Parietal lobe (tissue), 2 donors: ENCODE measurements around the genes SPPL2C and GOSR2.

- RAMPAGE, long total RNA, result no peak
These were observed 35.8 kb downstream of the ARHGAP27 start for GRCh38 chr17:45396548-45397688.

GRCh38 chr17:45411490-45412832, 20.7 kb downstream of the ARHGAP27 start:
- RAMPAGE, long total RNA, result no peak

- RAMPAGE, long total RNA, result no peak
These were observed 492 bp downstream of the ARHGAP27 start for GRCh38 chr17:45432259-45432496.

GRCh38 chr17:45435662-45436113, 3.0 kb upstream of the ARHGAP27 start:
- RAMPAGE, long total RNA, result no peak

- RAMPAGE, long total RNA, result no peak
These were observed 365 bp downstream of the PLEKHM1 start for GRCh38 chr17:45490089-45490622.

DNA sequence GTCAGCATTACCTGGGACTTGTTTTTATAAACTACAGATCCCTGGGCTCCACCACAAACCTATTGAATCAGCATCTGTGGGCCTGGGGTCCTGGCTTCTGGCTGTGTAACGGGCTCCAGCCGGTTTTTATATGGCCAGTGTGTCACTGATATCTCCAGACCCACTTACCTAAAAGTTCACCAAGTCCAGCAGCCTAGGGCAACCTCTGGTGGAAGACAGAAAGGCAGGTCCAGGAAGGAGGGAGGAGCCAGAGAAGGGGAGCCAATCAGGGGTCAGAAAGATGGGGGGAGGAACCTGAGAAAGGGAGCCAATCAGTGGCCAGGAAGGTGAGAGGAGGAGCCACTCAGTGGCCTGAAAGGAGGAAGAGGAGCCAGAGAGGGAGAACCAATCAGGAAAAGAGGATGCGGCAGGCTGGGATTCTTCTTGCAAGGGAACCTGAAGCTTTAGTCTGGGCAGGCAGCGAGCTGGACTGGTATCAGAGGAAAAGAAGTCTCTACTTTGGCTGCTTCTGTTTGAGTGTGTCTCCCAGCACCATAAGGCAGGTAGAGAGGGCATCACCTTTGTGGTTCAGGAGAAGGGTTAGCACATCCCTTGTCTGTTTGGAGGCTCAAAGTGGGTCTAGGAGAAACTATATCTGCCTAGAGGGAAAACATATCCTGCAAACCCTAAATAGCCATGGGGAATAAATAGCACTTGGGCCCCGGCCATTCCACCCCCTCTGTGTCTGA, 43.5 kb upstream of the CRHR1 start:
- RAMPAGE, long total RNA, result no peak

GRCh38 chr17:45844607-45844944, at the start of gene SPPL2C:
Gene SPPL2C, plus strand, starts transcription at chr17:45844881.
- RAMPAGE, long total RNA, result no peak

GRCh38 chr17:45936480-45937004, 42.2 kb downstream of the MAPT start:
- RAMPAGE, long total RNA, result no peak

GRCh38 chr17:46027943-46028614, 29.0 kb downstream of the STH start:
- RAMPAGE, long total RNA, result no peak

DNA sequence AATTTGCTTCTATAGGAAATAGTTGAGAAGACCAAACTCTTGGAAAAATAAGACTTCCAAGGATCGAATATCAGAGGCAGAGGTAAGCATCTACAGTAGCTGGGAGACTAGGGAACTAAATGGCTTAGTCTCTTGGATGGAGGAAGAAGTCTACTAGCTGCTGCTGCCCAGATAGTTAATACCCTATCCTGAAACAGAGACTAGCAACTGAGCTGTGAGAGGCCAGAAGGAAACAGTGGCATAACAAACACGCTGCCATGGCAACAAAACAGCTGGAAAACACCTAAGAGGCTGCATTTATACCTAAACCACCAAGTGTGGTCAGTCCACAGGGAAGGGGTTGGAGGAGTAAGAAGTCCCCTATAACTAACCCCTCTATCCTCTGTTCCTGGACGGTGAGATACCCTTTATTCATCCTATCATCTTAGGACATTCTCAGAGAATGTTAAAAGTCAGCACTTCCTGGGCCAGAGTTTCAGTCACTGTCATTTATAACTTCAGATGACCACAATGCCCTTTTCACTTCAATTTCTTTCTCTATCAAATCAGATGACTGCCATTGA, 36.0 kb downstream of the STH start:
- RAMPAGE, long total RNA, result no peak

GRCh38 chr17:46107281-46108035, 85.8 kb downstream of the KANSL1 start:
- RAMPAGE, long total RNA, result no peak

GRCh38 chr17:46109712-46110131, 83.5 kb downstream of the KANSL1 start:
- RAMPAGE, long total RNA, result no peak

DNA sequence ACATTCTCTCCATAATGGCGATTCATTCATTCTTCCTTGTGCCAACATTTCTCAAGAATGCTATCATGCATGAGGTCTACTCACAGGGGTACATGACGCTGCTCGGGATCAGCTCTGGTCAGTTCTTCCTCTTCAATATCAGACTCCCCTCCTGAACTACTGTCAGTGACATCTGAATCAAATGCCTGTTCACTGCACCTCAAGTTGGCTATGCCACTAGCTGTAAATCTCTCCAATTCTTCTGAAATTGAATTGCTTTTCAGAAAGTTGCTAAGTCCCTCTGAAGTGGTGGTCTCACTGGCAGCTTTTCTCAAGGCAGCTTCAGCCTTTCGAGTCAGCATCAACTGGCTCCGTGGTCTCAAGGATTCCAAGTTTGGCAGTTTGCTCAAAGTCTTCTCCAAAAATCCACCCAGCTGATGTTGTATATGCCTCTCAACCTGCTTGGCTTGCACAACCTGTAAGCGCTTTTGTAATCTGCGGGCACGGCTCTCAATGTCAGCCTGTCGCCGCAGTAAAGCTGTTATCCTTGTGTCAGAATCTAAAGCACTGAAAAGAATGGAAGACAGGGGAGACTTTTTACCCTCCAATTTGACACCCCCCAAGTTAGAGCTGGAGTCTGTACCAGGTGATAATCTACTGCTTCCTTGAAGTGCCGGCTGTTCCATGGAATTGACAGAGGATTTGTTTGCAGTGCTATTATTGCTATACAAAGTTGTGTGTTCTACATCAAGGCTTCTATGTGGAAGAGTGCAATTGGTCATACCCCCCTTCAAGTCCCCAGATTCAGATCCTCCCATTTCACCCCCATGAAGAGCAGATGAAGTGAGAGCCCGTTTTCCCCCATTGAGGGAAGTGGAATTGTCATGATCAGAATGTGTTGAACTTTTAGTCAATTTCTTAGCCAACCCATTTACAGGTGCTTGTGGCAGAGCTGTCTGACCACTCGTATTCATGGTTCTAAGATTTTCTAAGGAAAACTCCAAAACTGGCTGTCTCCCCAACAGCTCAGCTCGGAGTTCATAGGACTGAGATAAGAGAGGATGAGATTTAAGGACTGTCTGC, 22.1 kb downstream of the KANSL1 start:
- RAMPAGE, long total RNA, result no peak

GRCh38 chr17:46192203-46193285, 685 bp downstream of the KANSL1 start:
- RAMPAGE, long total RNA, result no peak

DNA sequence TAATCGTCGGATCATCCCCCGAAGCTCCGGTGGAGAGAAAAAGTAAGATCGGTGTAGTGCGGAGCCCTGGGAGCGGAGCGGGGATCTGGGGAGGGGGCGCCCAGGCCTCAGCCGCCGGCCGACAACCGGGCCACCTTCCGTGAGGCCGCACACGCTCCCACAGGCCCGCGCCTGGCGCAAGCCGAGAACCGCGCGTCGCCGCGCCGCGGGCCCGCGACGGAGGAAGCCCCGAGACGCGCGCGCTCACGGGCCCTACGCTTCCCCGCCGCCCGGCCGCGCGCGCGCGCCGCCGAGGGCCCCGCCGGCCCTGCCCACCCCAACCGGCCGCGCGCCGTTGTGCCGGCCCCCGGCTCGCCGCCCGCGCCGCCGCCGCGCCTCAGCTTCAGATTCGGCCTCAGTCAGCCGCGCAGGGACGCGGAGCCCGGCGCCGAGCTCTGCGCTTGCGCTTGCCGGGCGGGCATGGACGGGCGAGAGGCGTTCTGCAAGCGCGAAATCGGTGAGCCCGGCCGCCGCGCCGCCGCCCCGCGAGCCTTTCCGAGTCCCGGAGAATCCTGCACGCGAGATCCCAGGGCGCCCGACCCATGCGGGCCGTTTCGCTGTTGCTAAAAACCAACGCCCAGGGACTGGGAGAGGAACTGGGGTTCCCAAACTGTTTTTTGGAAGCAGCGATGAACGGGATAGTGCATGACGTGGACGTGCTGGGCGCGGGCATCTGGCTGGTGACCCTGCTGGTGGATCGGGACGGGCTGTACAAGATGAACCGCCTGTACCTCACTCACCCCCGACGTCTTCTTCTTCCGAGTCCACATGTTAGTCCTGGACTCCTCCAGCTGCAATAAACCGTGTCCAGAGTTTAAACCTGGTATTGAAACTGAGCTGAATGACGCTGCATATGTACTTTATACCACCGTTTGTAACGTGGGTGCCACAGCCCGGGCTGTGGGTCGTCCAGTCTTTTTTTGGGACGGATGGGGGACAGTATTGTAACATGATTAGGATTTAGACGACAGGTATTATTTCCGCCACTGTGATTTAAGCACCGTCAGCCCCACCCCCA, 27.9 kb upstream of the LRRC37A start:
- RAMPAGE, long total RNA, result no peak

- RAMPAGE, long total RNA, result no peak
These were observed 285 bp upstream of the ARL17A start for GRCh38 chr17:46579817-46580135.

DNA sequence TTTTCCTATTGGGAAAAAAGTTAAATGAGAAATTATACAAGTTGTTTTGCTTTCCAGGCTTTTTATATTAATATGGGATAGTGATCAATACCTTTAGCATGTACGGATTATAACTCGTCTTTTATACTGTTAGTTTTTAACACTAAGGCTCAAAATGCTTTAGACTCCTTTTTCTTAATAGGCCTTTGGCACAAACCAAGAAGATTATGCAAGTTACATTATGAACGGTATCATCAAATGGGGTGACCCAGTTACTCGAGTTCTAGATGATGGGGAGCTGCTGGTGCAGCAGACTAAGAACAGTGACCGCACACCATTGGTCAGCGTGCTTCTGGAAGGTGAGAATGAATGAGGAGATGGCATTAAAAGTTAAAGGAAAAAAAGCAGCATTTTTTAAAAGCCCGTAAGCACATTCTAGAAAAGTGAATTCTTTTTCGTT, 107.7 kb downstream of the WNT3 start:
- RAMPAGE, long total RNA, result no peak

DNA sequence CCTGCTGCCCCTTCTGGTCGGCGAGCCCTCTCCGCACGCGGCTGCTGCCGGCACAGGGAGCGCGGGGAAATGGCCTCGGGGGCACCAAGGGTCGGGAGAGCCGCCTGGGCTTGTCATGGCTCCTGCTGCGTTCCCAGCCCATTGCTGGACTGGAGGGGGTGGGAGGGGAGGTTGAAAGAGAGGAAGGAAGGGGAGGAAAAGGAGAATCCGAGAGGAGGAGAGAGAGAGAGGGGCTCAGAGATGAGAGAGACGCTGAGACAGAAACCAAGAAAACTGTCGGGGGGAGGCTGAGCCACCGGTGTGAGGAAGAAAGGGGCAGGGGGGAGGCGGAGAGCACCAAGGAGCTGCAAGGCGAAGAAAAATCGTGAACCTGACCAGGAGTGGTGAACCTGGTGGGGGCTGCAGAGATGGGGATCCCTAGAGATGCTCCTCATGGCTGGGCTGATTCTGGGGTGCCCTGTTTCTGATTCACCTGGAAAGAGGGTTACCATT, 1.7 kb upstream of the WNT3 start:
- RAMPAGE, long total RNA, result no peak

GRCh38 chr17:46922650-46923851, at the start of gene GOSR2:
Gene GOSR2, plus strand, starts transcription at chr17:46923160.
- RAMPAGE, long total RNA, result start-site peak on the plus strand at chr17:46923160-46923187, 68 and 41 reads in 2 replicates

DNA sequence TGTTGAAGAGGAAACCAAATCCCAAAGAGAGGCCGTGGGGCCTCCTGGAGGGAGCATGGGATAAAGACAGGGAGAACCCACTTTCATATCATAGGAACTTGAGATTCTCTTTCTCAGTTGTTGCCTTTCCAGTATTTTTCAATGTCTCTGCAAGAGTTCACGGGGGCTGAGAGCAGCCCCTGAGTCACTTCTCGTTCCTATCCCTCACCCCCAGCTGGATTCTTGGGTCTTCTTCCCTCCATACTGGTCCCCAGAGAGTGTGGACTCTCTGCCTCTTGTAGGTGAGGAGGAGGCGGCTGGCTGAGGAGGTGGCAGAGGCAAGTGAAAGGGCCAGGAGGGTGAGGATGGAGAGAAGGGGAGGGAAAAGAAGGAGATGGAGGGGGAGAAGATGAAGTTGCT, 27.1 kb downstream of the GOSR2 start:
- RAMPAGE, long total RNA, result no peak